ENCODE data around the gene FBLIM1.

DNA sequence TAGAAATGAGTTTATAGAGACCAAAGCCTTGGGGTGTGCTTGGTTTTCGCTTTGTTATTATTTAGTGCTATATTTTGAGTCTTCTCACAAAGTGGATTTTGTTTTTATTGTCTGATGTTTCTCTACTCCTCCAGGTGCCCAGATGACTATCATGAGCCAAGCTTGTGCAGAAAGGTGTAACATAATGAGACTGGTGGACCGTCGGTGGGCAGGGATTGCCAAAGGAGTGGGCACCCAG lies 16.2 kb upstream of the RSC1A1 start:
- PRO-cap = no peak

GRCh38 chr1:15665931-15666963 lies 6.7 kb downstream of the RSC1A1 start:
- PRO-cap = no peak

- PRO-cap = no peak
Observed at GRCh38 chr1:15684922-15685450, 866 bp downstream of the PLEKHM2 start.

DNA sequence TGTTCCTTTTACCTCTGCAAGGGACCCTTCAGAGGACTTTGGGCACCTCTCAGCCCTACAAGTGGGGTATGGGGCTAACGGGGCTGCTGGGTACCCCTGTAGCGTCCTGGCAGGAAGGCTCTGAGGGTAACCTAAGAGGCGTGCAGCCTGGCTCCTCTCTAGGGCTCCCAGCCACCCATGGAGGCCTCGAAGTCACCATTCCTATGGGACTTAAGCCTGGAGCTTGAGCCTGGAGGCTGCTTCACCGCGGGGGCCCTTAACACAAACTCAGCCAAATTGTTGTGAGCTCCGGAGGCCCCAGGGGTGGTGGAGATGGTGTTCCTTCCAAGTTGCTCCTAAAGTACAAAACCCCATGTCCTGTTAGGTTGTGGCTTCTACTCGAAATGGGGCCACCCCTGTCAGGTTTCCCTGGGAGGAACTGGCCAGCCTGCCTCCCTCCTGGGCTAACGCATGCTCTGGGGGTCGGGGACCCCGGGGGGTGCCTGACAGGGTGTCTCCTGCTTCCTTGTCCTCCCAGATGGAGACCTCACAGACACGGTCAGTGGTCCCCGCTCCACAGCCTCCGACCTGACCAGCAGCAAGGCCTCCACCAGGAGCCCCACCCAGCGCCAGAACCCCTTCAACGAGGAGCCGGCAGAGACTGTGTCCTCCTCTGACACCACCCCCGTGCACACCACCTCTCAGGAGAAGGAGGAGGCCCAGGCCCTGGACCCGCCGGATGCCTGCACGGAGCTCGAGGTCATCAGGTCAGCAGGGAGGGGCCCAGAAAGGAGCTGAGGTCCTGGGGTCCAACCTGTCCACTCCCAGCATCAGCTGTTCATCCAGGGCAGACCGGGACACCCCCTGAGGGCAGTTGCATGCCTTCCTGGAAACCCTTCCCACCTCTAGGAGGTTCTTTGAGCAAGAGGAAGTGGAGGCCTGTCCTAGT lies 11.0 kb upstream of the SLC25A34 start:
- PRO-cap = no peak

- PRO-cap = no peak
Observed at GRCh38 chr1:15727711-15728340, 8.2 kb upstream of the SLC25A34 start.

GRCh38 chr1:15758542-15758988 lies at the start of gene FBLIM1:
Gene FBLIM1, plus strand, starts transcription at chr1:15758795.
- PRO-cap = bidirectional peak, plus-strand start at chr1:15758754, minus-strand start at chr1:15758697

DNA sequence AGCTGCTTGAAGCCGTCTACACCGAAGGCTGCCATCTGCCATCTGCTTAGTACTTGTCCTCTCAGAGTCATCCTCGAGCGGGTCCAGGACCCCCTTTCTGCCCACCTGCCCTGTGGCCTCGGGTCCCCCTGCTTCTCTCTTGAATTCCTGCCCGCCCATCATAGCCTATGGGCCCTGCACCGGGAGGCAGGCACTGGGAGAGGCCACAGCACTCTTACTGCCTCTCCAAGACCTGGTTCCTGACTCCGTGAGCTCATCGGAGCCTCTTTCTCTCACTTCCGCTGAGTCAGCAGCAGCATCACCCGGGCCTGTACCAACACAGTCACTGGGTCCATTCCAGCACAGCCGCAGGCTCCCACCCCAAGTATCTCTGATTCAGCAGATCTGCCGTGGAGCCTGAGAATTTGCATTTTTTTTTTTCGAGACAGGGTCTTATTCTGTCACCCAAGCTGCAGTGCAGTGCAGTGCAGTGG lies 7.1 kb downstream of the FBLIM1 start:
- PRO-cap = no peak

- PRO-cap = no peak
Observed at GRCh38 chr1:15795046-15795435, 12.4 kb downstream of the UQCRHL start.

GRCh38 chr1:15836708-15837795 lies 10.5 kb upstream of the SPEN start:
- PRO-cap = bidirectional peak, plus-strand start at chr1:15837082, minus-strand start at chr1:15837086; unidirectional peak, minus-strand start at chr1:15837511; unidirectional peak, minus-strand start at chr1:15837556

DNA sequence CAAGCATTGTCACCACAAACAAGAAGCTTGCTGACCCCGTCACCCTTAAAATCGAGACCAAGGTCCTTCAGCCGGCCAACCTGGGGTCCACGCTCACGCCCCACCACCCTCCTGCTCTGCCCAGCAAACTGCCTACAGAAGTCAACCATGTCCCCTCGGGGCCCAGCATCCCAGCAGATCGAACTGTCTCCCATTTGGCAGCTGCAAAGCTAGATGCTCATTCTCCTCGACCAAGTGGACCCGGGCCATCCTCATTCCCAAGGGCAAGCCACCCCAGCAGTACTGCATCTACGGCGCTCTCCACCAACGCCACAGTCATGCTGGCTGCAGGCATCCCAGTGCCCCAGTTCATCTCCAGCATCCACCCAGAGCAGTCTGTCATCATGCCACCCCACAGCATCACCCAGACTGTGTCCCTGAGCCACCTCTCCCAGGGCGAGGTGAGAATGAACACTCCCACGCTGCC lies 40.8 kb downstream of the ZBTB17 start:
- PRO-cap = no peak

DNA sequence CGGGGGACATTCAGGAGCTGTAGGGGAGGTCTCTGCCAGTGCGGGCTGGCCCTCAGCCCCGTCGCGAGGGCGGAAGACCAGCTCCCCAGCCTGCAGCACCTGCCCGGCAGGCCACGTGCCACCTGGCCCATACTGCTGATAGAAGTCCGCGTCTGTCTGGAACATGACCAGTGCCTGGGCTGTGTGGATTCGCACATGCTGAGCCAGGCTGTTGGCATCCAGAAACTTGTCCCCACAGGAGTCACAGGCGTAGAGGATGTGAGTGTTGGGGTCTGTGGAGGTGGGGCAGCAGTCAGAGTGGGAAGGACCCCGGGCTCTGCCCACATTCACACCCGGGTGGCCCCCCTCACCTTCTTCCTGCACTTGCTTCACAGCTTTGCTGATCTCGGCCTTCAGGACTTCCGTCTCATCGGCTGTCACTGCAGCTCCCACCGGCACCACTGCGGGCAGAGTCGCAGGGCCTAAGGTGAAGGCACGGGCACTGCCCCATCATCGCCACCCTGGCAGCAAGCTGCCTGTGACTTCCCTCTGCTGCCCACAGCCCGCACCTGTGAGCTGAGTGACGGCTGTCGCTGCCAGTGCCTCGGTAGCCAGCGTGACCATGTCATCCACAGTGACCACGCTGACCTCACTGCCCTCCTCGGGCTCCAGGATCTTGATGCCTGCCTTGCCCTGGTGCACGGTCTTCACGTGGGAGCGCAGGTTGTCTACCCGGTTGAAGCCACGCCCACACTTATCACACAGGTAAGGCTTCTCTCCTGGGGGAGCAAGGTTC lies 33.7 kb downstream of the ZBTB17 start:
- PRO-cap = no peak

DNA sequence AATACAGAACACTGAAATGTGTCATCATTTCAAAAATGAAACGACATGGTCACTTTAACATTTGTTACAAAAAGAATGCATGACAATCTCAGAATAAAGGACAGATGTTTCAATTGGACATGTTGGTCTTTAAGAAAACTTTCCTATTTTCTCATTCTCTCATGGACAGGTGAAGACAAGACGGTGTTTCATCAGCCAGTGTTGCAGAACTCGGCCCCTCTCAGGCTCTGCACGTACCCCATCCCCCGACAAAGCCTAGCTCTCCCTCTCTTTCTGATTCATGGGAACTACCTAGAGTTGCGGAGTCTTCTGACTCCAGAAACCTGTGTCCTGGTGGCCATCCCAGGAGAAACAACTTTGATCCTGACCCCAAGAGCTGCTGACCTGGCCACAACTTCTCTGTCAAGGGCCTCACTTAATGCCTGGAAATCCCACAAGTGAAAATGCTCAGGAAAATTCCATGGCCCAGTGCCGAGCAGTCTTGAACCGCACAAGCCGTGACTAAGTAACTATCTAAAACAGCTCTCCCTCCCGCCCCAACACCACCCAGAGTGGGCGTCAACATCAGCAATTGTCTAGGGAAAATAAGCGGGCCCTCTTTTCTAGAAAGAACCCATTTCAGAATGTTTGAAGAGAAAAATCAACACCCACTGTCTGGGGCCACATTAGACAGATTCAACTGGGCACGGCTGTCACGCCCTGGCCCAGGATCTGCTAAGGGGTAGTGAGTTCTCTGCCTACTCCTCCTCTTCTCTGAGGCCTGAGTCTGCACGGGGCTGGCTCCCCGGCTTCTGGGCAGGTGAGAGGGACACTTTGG lies 26.9 kb downstream of the ZBTB17 start:
- PRO-cap = no peak

- PRO-cap = no peak
Observed at GRCh38 chr1:15952610-15953277, 23.2 kb downstream of the ZBTB17 start.

DNA sequence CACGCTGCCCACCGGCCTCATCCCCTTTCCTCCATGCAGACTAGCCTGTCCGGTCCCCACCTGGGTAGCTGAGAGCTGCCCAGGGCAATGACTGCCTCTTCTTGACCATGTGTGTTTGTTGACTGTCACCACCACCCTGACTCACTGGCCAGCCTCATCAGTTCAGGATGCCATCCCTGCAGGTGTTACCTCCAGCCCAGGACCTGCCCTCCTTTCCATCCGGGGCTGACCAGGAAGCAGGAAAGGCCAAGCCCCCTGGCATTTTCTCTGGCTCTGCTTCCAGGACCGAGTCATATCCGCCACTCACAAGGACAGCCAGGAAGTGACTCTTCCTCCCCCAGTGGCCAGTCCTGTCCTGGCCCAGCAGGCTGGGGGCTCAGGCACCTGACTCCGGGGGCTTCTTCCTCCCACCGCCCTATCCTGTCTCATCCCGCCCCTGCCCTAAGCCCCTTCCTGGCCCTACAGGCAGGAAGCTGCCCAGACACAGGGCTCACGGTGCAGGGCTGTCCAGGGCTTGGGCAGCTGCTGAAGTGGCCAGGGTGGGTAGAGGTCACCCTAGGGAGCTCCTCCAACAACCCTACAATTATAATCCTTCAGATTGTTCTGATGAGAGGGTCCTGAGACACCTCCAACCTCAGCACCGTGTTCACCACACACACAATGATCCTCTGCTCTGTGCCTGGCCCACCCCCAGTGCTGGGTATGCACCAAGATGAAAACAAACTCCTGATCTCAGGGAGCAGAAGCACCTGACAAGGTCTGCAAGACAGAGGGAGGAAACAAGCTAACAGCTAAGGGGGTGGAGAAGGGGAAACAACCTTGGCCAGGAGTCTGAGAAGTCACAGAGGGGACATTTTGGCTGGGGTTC lies 16.9 kb downstream of the EPHA2 start:
- PRO-cap = no peak

DNA sequence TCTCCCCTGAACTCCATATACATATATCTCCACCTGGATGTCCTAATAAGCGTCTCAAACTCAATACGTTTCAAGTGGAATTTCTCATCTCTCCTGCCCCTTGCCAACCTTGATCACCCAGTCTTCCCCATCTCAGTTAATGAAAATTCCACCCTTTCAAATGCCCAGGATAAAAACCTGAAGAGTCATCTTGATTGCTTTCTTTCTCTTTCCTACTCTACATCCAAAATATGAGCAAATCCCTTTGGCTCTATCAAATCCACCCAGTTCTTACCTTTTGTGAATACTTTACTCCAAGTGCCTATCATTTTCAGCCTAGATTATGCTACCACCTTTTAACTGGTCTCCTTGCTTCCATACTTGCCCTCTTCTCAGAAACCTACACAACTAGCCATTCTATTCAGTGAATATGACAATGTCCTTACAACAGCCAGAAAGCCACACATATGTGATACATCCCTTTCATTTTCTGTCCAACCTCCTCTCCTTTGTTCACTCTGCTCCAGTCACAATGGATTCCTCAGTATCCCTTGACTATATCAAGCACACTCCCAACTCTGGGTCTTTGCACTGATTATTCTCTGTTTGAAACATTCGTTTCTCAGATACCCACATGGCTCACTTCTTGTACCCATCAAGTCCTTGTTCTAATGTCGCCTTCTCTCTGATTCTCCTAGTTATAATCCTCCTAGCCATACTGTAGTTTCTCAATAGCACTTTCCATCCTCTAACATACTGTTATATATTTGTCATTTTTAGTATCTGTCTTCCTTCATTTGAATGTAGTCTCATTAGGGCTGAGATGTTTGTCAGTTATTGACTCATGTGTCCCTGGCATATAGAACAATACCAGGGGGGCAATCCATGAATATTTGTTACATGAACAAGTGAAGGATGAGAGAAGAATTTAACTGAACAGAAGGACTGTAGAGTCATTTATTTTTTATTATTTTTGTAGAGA lies 50.0 kb upstream of the CPLANE2 start:
- PRO-cap = no peak

GRCh38 chr1:16461830-16462414 lies 21.4 kb downstream of the NECAP2 start:
- PRO-cap = no peak

- PRO-cap = no peak
Observed at GRCh38 chr1:16473015-16473864, 32.7 kb downstream of the NECAP2 start.

- PRO-cap = no peak
Observed at GRCh38 chr1:16513122-16513948, 72.8 kb downstream of the NECAP2 start.

- PRO-cap = no peak
Observed at GRCh38 chr1:16618698-16619499, 178.4 kb downstream of the NECAP2 start.

GRCh38 chr1:16626750-16627122 lies 186.2 kb downstream of the NECAP2 start:
- PRO-cap = no peak